Measurements from ENCODE around the genes ARL15, IL6ST and MAP3K1.

DNA sequence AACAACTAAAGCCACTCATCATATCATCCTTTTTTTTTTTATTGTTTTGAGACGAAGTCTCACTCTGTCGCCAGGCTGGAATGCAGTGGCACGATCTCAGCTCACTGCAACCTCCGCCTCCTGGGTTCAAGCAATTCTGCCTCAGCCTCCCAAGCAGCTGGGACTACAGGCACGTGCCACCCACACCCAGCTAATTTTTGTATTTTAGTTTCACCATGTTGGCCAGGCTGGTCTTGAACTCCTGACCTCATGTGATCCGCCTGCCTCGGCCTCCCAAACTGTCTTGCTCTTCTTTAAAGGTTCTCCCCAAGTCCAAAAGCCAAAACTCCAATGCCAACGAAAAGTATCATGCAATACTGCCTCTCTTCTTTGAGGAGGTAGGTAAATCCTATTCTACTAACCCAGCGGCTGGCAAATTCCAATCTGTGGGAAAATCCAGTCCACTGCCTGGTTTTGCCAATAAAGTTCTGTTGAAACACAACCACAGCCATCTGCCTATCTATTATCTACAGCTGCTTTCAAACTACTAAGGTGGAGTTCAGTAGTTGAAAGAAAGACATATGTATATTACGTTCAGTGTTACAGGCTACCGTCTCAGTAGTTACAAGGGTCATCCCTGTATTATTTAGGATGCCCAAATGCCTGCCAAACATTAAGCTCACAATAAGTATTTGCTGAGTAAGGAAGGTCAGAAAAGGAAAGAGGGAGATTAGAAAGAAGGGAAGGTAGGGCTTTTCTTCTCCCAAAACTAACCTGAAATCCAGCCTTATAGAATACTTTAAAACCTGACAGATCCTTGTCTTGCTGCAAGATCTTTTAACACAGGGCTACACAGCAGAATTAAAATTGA lies 16.3 kb downstream of the ARL15 start:
- PRO-cap, result no peak
- RRBS, result no CpG with 5 or more reads among the region's 11 CpGs

- PRO-cap, result no peak
- RRBS, result no CpG with 5 or more reads among the region's 3 CpGs
Observed at GRCh38 chr5:54307552-54307985, 2.8 kb downstream of the ARL15 start.

DNA sequence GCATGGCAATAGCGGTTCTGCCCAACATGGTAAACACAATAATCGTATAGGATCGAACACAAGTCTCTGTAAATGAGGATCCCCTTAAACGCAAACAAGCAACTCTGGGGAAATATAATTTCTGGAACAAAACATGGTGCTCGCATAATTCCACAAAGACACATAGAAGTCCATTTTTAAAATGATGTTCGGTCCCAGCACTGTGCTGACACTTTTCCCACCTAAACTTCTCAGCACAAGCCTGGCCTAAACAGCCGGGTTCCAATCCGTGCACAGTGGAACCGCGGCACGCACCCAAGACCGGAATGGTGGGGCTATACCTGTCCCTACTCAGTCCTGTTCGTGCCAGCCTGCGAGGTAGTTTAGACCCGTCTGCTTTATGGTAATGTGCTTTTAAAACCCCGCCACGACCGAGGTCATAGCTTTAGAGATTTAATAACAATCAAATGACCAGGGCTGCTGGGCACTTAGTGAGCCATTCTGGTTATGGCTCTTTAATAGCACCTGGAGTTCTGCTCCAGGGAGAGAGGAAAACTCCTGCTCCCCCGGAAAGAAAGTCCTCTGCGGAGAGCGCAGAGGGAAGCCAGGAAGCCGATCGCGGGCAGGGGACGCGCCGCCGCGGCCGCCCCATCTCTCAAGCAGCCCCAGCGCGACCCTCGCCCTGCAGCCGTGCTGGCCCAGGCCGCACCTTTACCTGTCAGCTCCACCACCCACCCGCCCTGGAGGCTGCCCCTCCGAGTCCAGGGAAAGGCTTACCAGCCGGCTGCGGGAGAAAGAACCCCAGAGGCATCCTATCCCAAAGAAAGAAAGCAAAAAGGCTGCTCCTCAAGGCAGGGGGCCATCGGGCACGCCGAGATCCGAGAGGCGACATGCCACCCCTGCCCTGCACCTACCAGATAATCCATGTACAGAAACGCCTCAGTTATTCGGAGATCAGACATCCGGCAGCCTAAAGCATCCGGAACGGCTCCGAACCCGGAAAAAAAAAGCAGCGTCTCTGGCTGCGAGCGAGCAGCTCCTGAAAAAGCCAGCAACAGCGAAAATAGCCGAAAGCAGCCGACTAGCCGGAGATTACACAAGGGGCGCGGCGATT lies at the start of gene ARL15:
Gene ARL15 (minus strand): TSS at position 1,035 of the 1,093 bp plus-strand sequence.
- PRO-cap, result bidirectional peak, plus-strand start at position 586 of the sequence, minus-strand start at position 307 of the sequence; bidirectional peak, plus-strand start outside the sequence, minus-strand start at position 1,020 of the sequence
- RRBS, result 2% methylated on average over 14 of the region's 61 CpGs

DNA sequence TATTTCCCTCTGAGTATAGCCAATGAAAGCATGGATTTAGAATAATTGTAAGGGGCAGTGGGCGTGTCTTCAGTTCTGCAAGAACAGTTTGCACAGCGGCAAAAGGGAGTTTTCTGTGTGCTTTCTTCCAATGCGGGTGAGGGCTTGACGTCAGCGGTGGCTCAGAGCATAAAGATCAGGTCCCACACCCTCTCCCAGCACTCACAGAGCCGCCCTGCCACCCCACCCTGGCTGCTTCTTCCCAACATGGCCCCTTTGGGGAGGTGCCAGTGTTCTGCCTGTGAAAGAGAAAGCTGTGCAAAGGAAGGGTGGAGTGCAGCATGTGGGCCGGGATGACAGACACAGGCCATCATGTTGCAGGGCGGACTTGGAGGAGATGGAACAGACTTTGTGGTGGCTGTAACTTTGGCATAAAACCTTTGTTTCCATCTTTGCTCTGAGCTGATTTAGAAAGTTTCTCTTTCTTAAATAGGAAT lies 210.6 kb downstream of the ESM1 start:
- PRO-cap, result no peak
- RRBS, result no CpG with 5 or more reads among the region's 8 CpGs

DNA sequence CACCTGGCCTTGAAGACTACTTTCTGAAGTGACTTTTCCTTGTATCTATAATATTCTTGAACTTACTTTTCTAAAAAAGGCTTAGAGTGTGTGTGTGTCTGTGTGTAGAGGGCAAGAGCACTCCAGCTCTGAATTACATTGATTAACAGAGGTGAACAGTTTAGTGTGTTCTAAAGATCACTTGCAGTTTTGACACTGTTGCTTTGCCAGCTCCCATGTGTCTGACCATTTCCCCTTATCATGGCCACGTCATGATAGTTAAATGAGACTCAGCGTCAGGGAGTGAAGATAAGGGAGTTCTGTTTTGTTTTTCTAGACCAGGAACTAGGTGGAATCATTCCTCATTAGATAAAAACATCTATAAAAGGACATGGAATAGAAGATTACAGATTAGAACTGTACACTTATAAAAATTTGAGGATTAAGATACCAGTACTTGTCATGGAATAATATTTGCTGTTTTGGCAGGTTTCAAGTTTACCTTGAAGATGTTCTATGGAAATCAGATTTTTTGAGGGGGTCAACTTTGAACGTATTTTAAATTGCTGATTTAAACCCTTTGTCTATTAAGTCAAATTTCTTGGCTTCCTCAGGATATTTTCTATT lies 82.7 kb downstream of the MTREX start:
- PRO-cap, result no peak
- RRBS, result no CpG with 5 or more reads among the region's 3 CpGs

- PRO-cap, result no peak
- RRBS, result no CpG with 5 or more reads among the region's 5 CpGs
Observed at GRCh38 chr5:55502753-55503585, 31.8 kb downstream of the PLPP1 start.

- PRO-cap, result no peak
- RRBS, result no CpG with 5 or more reads among the region's 5 CpGs
Observed at GRCh38 chr5:55597154-55598351, 62.8 kb upstream of the PLPP1 start.

GRCh38 chr5:55994346-55995087 lies at the start of gene IL6ST:
TSS of gene IL6ST (minus strand) at chr5:55994963.
- PRO-cap, result bidirectional peak, plus-strand start at chr5:55994555, minus-strand start at chr5:55994567; bidirectional peak, plus-strand start at chr5:55994745, minus-strand start at chr5:55994744; bidirectional peak, plus-strand start at chr5:55995196, minus-strand start at chr5:55994951
- RRBS, result 2% methylated on average over 26 of the region's 68 CpGs

- PRO-cap, result no peak
- RRBS, result no CpG with 5 or more reads among the region's 5 CpGs
Observed at GRCh38 chr5:56126910-56127194, 106.3 kb downstream of the ANKRD55 start.

- PRO-cap, result no peak
- RRBS, result no CpG with 5 or more reads among the region's 3 CpGs
Observed at GRCh38 chr5:56160624-56161089, 72.5 kb downstream of the ANKRD55 start.

DNA sequence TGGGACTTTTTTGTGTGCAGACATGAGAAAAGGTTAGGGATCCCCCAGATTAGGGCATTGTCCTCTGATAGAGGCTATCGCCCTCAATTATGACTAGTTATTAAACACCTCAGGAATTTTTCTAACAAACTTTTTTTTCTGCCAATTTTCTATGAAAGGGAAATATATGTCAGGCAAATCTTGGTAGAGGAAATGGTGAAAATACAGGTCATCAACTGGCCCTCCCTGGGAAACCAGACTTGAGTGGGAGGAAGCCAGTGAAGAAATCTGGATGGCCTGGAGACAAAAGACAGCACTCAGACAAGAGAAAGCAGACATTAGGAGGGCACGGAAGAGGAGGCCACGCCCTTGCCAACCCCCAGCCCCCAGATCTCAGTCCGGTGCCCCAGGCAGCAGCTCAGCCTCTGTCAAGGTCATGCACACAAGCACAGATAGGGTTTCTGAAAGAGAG lies 85.9 kb upstream of the ANKRD55 start:
- PRO-cap, result no peak
- RRBS, result no CpG with 5 or more reads among the region's 4 CpGs

- PRO-cap, result no peak
- RRBS, result no CpG with 5 or more reads among the region's 3 CpGs
Observed at GRCh38 chr5:56527224-56527780, 288.0 kb upstream of the MAP3K1 start.

GRCh38 chr5:56669967-56670453 lies 145.3 kb upstream of the MAP3K1 start:
- PRO-cap, result no peak
- RRBS, result no CpG with 5 or more reads among the region's 5 CpGs

DNA sequence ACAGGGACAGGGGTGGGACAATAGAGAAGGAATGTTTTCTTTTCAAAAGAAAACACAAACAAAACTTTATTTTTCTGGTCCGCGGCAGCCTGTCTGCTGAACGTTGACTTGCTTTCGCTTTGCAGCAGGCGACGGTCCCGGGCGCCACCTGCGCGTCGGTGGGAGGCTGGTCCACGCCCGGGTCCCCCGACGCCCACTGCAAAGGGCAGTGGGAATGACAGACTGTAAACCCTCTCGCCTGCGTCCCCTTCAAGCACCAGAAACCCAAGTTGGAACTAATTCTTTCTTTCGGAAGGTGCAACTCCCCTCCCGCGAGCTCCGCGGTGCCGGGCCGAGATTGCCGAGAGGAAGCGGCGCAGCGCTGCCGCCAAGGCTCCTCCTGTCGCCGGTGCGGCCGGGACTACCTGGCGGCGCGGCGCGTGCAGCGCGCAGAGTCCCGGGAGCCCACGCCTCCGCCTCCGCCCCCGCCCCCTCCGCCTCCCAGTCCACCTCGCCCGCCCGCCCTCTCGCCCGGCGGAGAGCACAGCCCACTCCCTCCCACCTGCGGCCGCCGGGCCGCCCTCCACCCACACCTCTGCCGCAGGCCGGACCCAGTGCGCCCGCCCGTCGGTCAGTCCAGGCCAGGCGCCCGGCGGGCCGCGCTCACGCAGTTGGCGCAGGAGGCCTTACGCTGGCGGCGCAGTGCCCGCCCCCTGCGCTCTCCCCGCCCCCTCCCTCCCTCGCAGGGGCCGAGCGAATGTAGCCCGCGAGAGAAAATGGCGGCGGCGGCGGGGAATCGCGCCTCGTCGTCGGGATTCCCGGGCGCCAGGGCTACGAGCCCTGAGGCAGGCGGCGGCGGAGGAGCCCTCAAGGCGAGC lies at the start of gene MAP3K1:
Gene MAP3K1 (plus strand): TSS at position 731 of the 857 bp plus-strand sequence.
- PRO-cap, result bidirectional peak, plus-strand start at position 741 of the sequence, minus-strand start at position 402 of the sequence
- RRBS, result 2% methylated on average over 45 of the region's 96 CpGs

- PRO-cap, result no peak
- RRBS, result no CpG with 5 or more reads among the region's 6 CpGs
Observed at GRCh38 chr5:56818927-56819725, 3.8 kb downstream of the MAP3K1 start.

GRCh38 chr5:56856415-56857022 lies 41.2 kb downstream of the MAP3K1 start:
- PRO-cap, result no peak
- RRBS, result no CpG with 5 or more reads among the region's 6 CpGs

DNA sequence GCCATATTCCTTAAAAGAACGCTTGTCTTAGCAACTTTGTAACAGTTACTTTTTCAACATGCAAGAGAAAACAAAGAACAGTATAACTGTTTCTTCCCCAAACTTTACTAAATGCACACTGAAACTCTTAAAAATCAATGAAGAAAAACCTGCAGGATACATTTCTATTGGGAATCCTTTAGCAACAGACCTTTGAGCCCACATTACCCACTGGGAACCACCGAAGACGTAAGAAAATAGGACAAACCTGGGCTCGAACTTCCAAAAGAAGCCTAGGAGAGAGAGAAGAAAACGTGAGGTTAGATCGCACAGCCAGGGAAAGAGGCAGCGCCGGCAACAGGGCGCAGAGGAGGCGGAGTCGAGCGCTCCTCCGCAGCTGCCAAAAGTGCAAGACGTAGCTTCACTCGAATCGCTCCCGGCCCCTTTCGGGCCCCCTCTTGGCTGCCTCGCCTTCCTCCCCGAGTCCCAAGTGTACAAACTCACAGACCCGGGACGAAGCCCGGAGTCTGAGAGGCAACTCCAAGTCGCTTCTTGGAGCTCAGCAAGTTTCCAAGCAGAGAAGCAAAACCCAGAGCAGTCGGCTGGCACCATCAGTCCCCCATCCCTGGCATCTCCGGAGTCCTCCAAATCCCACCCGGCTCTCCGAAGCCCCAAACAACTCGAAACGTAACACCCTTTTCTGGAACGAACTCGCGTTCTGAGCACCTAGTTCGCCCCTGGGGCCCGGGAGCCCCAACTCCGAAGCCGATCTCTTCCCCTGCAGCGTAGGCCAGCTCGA lies 1.4 kb downstream of the MIER3 start:
- PRO-cap, result no peak
- RRBS, result 5% methylated on average over 24 of the region's 39 CpGs

DNA sequence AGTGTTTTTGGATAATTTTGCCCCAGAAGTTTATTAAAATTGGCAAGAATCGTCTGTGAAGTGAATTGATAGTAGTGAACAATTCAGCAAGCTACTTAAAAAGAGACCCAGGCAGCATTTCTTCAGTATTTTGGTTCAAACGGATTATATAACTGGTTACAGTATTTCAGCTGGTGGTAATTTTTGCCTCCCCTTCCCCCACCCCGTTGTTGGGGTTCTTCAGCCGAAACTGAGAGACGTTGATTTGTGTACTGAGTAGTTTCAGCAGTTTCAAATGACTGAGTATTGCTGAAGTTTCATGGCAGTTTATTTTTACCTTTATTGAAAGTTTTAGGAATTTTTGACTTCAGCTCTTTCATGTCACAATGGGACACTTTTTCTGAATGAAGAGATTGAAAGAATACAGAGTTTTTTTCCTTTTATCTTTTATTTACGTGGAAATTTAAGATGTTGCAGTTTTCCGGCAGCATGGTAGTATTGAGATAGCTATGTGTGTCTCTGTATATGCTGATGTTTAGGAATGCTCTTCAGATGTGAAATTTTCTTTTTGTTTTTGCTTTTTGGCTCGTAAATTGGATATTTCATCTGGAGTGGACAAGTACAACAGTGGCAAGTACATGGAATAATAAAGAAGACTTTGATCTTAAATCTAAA lies 1.8 kb downstream of the GPBP1 start:
- PRO-cap, result no peak
- RRBS, result no CpG with 5 or more reads among the region's 8 CpGs

DNA sequence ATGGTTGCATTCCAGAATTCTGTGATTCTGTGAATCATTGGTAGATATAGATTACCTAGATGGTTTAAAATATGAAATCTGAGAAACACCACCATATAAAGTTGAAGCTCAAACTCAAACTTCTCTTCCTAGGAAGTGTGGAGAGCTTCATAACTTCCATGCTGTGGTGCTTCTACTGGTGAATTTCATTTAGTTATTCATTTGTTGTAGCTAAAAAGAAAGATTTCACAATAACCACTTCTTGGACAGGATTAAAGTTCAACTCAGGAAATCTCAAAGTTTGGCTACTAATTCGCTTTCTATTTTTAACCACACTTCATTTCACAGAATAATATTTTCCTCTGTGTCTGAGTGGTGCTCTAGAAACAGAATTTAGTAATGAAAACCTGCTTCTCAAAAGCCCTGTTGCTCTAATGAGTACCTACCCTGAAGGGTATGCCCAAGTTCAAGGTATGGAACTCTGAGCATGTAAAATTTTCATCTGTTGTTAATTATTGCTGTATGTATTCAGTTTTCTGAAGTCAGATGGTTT lies 73.9 kb downstream of the ACTBL2 start:
- PRO-cap, result no peak
- RRBS, result no CpG with 5 or more reads among the region's 1 CpG

DNA sequence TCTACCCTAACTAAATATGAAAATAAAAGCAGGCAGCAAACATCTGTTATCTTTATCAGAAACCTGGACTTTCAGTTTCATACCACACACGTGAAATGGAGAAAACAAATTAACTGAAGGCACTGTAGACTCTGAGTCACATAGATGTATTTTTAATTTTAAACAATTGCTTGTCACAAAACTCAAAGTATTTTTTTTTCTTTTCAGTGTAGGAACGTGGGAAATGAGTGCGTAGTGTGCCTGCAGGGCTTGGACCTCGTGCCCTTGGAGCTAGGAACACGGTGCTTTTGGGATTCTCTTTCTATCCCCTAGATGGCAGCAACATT lies 16.6 kb upstream of the ACTBL2 start:
- PRO-cap, result no peak
- RRBS, result no CpG with 5 or more reads among the region's 5 CpGs